Mesenchymal stem cell of Wharton's jelly (primary cell): ENCODE measurements around a stretch of chr1.

- CAGE, long polyA plus RNA, result no peak
Measured at GRCh38 chr1:234618254-234619196, 8.5 kb upstream of the IRF2BP2 start.

GRCh38 chr1:234621399-234622089 lies 11.6 kb upstream of the IRF2BP2 start:
- CAGE, long polyA plus RNA, result no peak

DNA sequence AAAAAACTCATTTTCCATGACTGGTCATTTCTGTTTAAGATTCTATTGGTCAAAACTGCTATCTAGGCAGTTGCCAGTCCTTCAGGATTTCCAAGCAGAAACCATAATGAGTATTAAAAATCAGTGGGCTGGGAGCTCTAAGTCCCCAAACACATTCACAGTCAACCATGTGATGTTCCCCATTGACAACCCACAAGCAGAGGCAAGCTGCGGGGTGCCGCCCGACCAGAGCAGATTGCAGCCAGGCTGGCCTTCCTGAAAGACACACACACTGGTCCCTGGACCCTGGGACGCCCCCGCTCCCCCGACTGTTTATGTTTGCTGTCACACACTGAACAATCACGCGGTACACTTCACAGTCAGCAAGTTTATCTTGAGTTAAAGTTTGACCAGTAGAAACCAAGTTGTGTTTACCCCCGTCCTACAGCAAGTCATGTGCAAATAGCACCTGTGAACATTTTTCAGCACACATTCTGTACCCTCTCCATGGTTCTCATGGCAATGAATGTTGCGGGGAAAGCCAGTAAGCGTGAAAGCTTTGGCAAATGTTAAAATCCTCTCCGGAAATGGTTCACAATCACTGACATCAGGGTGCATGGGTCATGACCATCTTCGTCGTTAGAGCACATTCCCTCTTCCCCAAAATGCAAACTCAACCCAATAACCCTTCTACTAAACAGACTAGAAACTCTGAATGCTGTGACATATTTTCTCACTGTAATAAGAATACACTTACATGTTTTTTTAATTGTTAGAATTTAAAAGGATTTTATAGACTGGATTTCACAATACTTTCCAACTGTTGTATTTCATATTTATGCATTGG lies 33.2 kb upstream of the IRF2BP2 start:
- CAGE, long polyA plus RNA, result no peak

- CAGE, long polyA plus RNA, result no peak
Measured at GRCh38 chr1:234658112-234658700, 48.2 kb upstream of the IRF2BP2 start.

- CAGE, long polyA plus RNA, result no peak
Measured at GRCh38 chr1:234725091-234725763, 115.2 kb upstream of the IRF2BP2 start.

GRCh38 chr1:234771605-234772251 lies 161.8 kb upstream of the IRF2BP2 start:
- CAGE, long polyA plus RNA, result no peak

- CAGE, long polyA plus RNA, result no peak
Measured at GRCh38 chr1:234845639-234845838, 235.6 kb upstream of the IRF2BP2 start.

- CAGE, long polyA plus RNA, result no peak
Measured at GRCh38 chr1:234856576-234857304, 246.8 kb upstream of the IRF2BP2 start.

GRCh38 chr1:234963126-234964040 lies 165.3 kb downstream of the TOMM20 start:
- CAGE, long polyA plus RNA, result no peak

DNA sequence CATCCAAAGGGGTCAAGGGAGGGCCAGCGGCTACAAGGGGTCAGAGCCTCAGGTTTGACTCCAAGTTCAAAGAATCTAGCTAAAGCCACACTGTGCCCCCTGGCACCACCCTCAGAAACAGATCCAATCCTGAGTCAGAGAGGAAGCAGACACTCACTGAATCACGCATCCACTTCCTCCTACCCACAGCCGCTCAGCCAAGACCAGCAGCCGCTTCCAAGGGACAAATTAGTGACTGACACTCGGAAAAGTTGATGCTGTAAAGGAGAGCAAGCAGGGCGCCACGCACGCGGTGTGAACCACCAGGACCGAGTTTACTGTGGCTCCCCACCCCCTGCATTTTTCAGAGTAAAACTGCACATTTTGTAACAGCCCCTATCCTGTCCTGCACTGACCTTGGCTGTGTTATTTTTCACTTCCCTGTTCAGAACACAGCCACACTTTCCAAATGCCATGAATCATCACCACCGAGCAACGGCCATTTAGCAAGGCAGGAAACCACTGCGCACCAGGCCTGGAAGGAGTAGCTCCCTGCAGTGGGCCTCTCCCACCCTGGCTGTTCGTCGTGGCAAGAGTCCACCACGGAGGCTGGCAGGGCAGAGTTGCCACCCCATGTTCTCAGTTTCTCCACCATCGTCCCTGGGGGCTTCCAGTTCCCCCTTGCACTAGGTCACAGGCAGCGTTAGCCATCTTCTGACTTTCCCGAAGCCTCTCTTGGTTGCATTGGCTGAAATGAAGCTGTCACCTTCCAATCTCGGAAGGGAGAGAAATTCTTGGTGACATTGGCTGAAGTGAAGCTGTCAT lies 147.7 kb downstream of the TOMM20 start:
- CAGE, long polyA plus RNA, result no peak

GRCh38 chr1:235278687-235279516 lies 49.1 kb downstream of the ARID4B start:
- CAGE, long polyA plus RNA, result no peak

DNA sequence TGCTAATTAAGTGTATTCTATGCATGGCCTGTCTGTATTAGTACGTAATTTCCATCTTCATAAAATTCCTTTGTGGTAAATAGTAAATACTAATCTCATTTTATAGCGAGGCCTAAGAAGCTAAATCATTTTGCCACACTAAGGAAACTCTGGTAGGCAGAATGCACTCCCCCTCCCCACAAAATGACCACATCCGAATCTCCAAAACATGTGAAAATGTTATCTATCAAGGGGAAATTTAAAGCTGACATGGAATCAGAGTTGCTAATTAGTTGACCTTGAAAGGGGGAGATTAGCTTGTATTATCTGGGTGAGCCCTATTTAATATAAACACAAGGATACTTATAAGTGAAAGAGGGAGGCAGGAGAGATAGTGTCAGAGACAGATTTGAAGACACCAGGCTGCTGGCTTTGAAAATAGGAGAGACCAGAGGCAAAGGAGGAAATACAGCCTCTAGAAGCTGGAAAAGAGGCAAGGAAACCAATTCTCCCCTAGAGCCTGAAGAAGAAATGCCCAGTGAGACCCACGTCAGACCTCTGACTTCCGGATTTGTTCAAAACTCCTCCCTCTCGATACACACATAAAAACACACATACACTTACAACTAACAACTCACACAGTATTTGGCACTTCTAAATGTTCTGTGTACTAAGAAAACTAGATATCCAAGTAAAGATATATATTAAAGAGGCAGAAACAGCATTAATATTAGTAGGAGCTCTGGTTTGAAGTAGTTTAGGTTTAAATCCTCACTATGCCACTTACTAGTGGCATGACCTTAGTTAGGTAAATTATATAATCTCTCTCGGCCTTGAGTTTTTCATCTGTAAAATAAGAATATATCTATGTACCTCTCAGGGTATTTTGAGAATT lies 23.0 kb downstream of the ARID4B start:
- CAGE, long polyA plus RNA, result no peak

DNA sequence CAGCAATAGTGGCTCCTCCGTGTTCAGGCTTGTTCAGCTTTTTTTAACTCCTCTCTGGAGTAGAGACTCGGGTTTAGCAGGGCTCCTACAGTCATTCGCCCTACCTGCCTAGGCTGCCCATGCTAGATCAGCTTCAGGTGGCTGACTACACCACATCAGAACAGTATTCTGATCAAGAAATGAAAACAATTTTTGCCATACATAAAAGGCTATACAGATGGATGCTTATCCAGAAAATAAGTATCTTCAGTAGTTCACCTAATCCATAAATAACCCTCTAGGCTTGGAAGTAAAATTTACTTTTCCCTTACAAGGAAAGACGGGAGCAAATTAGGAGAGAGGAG lies 14.6 kb downstream of the ARID4B start:
- CAGE, long polyA plus RNA, result no peak

GRCh38 chr1:235329112-235329973 lies 973 bp downstream of the GGPS1 start:
- CAGE, long polyA plus RNA, result no peak

GRCh38 chr1:235458408-235459075 lies 45.7 kb downstream of the B3GALNT2 start:
- CAGE, long polyA plus RNA, result no peak

- CAGE, long polyA plus RNA, result no peak
Measured at GRCh38 chr1:235504522-235505543, 581 bp upstream of the B3GALNT2 start.

GRCh38 chr1:235648286-235648817 lies 1.2 kb downstream of the GNG4 start:
- CAGE, long polyA plus RNA, result no peak

- CAGE, long polyA plus RNA, result no peak
Measured at GRCh38 chr1:235867945-235868577, 1.4 kb upstream of the LYST start.

- CAGE, long polyA plus RNA, result no peak
Measured at GRCh38 chr1:236018834-236019707, 45.8 kb downstream of the NID1 start.

DNA sequence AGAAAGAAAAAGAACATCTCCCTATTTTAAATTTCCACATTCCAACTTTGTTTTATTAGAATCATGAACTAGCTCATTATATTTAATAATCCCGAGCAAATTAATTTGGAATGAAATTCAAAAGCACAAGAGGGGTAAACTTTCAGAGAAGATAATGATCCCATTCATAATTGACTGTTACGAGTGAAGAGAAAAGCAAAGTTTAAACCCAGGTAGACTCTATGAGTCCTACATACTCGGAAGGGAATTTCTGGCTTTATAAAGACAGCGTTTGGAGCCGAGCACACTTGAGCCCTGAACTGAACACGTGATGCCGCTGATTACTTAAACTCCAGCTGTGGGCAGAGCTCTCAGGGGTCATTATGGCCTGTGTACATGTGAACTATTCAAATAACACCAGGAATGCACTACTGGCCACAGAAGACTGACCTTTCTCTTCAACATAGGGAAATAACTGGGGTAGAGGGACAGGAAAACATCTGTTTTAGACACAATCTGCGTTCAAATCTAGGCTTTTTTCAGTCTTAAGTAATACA lies 25.3 kb downstream of the NID1 start:
- CAGE, long polyA plus RNA, result no peak